ENCODE results near the genes FFAR1, GPR42, KRTDAP, LRFN3, SYNE4, ZFP14 and ZFP82.

DNA sequence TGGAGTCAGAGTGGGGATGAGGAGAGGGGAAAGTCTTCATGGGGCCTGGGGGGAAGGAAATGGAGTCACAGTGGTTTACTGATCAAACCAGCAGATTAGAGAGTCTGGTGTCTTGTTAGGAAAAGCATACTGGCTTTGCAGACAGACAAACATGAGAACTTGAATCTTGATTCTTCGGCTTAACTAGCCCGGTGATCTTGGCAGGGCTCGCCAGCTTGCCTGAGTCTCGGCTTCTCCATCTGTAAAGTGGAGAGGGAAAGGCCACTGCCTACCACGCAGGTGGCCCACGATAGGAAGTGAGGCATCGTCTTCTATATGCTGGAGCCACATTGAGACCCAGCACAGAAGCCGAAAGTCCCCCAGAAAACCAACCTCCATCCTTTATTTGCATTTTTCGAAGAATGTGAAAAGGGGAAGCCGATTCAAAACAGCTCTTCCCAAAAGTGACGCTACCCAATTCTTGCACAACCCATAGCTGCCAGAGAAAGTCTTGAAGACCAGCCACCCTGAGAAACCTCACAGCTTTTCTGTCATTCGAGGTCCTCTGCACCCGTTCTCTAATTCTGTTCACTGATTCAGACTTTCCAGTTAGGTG lies at the start of gene FFAR1:
FFAR1 (plus strand) TSS at position 519 of the 595 bp plus-strand sequence.
- PRO-cap = no peak

DNA sequence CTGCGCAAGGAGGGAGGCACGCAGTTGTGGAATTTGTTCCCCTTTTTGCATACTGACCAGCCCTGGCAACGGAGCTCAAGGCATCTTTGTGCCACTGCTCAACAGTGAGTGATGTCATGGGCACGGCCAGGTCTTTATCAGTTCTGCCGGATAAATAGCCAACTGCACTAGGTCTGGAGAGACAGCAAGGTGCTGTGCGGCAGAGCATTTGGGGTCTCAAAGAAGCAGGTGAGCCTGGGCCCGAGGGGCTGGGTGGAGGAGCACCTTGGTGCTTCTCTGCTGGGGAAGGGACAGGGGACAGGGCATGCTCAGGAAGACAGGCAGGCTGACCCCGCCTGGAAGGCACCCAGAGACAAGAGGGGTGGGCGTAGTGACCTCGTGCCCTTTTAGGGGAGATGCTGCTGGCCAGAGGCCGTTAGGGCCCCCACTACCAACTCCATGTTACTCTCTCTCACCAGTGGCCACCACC lies at the start of gene GPR42:
GPR42 (plus strand) TSS at position 178 of the 469 bp plus-strand sequence.
- PRO-cap = no peak

DNA sequence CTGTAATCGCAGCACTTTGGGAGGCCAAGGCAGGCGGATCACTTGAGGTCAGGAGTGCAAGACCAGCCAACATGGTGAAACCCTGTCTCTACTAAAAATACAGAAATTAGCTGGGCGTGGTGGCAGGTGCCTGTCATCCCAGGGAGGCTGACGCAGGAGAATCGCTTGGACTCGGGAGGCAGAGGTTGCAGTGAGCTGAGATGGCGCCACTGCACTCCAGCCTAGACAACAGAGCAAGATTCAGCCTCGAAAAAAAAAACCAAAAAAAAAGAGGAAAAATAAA lies 453 bp upstream of the FFAR2 start:
- PRO-cap = no peak

GRCh38 chr19:35490270-35490968 lies at the start of gene KRTDAP:
KRTDAP (minus strand) TSS chr19:35490464.
- PRO-cap = no peak

GRCh38 chr19:35713850-35714418 lies 3.9 kb upstream of the KMT2B start:
- PRO-cap = no peak

DNA sequence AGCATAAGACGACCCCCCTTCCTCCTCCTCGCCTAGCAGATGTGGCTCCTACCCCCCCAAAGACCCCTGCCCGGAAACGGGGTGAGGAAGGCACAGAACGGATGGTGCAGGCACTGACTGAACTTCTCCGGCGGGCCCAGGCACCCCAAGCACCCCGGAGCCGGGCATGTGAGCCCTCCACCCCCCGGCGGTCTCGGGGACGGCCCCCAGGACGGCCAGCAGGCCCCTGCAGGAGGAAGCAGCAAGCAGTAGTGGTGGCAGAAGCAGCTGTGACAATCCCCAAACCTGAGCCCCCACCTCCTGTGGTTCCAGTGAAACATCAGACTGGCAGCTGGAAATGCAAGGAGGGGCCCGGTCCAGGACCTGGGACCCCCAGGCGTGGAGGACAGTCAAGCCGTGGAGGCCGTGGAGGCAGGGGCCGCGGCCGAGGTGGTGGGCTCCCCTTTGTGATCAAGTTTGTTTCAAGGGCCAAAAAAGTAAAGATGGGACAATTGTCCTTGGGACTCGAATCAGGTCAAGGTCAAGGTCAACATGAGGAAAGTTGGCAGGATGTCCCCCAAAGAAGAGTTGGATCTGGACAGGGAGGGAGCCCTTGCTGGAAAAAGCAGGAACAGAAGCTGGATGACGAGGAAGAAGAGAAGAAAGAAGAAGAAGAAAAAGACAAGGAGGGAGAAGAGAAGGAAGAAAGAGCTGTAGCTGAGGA lies 2.2 kb downstream of the KMT2B start:
- PRO-cap = no peak

GRCh38 chr19:35854642-35855226 lies 2.0 kb upstream of the KIRREL2 start:
- PRO-cap = no peak

- PRO-cap = unidirectional peak, plus-strand start at chr19:35936404
Observed at GRCh38 chr19:35935858-35936912, at the start of gene LRFN3. LRFN3 (plus strand) TSS chr19:35936374.

DNA sequence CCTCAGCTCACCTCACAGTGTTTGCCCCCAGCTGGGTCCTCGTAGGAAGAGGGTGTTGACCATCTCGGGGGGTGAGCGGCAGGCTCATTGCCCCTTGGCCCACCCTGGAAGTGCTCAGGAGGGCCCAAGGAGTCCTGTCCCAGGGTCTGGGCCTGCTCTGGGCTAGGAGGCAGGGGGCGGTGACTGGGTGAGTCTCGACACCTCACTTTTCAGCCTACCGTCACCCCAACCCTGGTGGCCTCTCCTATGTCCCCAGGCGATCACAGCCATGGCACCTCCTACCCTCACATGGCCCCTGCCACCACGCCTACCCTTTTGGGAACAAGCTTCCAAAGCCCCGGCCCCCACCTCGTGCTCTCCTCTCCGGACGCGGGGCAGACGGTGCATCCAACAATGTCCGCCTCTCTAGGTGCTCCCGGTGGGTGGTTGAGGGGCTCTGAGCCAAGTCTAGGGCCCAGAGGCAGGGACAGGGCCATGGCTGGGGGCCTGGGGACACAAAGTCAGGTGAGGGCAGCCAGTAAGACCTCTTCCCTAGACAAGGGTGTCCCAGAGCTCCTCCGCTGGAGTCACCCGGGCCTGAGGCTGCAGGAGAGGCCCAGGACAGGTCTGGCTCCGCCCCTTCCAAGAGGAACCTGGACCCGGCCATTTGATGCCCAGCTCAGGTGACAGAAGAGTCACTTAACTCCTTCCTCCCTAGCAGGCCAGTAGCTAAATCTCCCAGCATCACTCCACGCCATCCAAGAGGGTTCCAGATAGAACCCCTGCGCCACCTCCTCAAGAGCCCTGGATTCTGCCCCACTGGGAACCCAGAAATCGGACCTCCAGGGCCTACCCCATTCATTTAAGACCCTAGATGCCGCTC lies at the start of gene SYNE4:
SYNE4 (minus strand) TSS at position 608 of the 862 bp plus-strand sequence.
- PRO-cap = unidirectional peak, minus-strand start at position 572 of the sequence

- PRO-cap = bidirectional peak, plus-strand start at chr19:36009466, minus-strand start at chr19:36009392
Observed at GRCh38 chr19:36009068-36009577, 510 bp upstream of the SYNE4 start.

DNA sequence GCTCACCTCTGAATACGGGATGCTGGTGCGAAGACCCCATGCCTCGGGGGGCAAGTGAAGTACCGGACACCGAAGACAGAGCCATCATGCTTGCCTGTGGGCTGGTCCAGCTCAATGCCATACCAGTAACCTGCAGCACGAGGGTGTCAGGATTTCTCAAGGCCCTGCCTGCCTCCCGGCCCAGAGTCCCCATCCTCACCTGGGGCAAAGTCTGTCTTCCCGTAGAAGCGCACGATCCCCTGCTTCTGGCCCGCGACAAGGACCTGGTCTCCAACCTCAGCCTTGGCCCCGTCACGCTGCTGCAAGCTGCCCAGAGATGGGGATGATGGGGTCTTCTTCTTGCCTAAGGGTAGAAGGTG lies 3.6 kb upstream of the ALKBH6 start:
- PRO-cap = no peak

DNA sequence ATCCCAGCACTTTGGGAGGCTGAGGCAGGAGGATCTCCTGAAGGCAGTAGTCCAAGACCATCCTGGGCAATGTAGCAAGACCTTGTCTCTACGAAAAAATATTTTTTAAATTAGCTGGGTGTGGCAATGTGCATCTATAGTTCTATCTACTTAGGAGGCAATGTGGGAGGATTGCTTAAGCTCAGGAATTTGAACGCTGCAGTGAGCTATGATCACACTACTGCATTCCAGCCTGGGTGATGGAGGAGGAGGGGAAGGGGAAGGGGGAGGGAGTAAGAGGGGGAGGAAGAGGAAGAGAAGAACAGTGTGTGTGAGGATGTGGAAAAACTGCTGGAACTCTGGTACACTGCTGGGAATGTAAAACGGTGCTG lies 9.1 kb upstream of the CLIP3 start:
- PRO-cap = no peak

- PRO-cap = no peak
Observed at GRCh38 chr19:36100970-36101378, 10.0 kb upstream of the OVOL3 start.

GRCh38 chr19:36101507-36102360 lies 9.2 kb upstream of the OVOL3 start:
- PRO-cap = no peak

GRCh38 chr19:36119985-36121119 lies 5.1 kb downstream of the TBCB start:
- PRO-cap = no peak

DNA sequence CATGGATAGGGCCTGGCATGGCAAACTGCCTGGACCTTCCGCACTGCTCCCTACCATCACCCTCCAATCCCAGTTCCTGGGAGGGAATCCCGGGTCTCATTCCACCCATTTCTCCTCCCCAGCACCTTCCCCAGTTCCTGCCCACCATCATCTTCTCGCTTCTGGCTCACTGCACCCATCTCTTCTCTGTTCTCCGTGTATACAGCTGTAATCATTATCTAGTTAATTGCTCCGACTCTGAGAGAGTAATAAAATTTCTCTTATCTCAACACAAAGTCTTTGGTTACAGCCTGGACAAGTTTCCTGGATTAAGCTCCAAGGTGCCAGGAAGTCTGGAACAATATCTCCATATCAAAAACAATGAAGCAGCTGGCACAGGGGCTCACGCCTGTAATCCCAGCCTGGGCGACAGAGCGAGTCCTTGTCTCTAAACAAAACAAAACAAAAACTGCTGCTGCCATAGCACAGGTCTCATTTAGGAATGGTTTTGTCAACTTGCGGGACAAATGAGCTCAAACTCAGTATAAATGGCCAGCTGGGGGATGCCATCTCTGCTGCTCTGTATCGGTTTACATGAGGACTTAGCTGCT lies 17.0 kb upstream of the COX7A1 start:
- PRO-cap = no peak

DNA sequence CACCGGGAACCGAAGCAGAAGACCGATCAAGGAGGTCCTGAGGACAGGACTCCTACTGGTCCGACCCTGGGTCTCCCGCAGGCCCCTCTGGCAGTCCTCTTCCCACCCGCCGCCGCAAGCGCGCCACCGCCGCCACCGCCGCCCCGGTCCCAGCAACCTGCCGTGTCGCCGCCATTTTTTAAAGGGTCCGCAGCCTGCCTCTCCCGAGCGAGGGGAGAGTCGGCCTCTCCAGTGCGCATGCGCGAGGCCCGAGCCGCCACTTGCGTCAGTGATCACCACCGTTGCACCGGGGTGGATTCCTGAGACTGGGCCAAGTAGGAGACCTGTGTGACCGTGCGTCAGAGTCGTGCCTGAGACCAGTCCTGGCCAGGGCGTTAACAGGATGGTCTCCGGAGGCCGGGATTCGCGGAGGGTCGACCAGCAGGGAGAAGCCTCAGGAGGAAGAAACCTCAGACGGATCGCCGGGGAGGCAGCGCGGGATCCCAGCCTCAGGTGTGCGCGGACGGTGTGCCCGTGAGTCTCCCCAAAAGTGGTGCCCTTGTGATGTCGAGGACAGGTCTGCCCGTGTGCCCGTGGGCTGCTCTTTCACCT lies 51.6 kb downstream of the ZNF146 start:
- PRO-cap = no peak

- PRO-cap = bidirectional peak, plus-strand start at chr19:36379308, minus-strand start at chr19:36379137
Observed at GRCh38 chr19:36378530-36379484, at the start of gene ZFP14. ZFP14 (minus strand) TSS chr19:36379201.

DNA sequence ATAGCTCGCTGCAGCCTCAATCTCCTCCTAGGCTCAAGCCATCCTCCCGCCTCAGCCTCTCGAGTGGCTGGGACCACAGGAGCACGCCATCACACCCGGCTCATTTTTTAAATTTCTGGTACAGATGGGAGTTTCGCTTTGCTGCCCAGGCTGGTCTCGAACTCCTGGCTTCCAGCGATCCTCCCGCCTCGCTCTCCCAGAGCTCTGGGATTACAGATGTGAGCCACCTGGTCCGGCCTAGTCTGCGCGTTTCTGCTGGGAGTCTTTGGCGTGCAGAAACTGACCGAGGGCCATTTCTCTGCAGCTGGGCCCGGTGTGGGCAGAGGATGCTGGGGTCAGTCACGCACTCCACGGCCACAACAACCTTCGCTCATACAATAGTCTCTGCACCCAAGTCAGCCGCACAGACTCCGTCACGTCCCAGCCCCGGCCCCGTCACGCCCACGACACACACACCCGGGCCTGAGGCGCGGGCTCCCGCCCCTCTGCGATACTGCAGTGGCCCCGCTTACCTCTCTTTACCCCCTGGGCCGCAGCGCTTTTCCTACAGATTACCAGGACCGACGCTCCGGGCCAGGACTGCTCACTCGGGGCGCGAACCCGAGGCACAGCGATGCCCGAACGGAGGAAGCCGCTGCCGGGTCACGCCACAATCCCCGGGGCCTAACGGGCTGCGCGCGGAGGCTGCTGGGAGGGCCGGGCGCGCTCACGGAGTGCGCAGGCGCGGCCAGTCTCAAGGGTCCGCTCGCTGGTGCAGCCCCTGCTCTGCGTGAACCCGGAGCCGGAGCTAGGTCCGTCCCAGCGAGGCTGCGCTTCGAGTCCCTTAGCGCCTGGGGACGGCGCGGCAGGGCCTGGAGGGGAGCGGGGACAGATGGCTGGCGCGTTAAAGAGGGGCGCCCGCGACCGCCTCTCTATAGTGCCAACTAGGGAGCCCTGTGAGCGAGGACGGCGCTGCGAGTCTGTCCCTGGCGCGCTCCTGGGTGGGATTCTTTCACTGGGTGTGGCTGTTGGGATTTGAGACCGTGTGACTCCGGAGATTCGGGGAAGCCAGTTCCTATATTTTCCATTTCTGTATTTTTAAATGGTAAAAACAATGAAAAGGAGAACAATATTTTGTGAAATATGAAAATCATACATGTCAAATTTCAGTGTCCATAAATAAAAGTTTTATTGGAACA lies at the start of gene ZFP82:
ZFP82 (minus strand) TSS at position 665 of the 1,178 bp plus-strand sequence.
- PRO-cap = bidirectional peak, plus-strand start at position 736 of the sequence, minus-strand start at position 665 of the sequence

DNA sequence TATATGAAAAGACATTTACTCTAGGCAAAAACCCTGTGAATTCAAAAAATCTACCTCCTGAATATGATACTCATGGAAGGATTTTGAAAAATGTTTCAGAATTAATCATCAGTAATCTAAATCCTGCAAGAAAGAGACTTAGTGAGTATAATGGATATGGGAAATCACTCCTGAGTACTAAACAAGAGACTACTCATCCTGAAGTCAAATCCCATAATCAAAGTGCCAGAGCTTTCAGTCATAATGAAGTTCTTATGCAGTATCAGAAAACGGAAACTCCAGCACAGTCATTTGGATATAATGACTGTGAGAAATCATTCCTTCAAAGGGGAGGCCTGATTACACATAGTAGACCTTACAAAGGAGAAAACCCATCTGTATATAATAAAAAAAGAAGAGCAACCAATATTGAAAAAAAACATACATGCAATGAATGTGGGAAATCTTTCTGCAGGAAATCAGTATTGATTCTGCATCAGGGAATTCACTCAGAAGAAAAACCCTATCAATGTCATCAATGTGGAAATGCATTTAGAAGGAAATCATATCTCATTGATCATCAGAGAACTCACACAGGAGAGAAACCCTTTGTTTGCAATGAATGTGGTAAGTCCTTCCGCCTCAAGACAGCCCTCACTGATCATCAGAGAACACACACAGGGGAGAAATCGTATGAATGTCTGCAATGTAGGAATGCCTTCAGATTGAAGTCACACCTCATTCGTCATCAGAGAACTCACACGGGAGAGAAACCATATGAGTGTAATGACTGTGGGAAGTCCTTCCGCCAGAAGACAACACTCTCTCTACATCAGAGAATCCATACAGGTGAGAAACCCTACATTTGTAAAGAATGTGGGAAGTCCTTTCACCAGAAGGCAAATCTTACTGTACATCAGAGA lies 31.9 kb downstream of the ZNF567 start:
- PRO-cap = no peak

All from duodenum (tissue), 1 donor.